Neural cell (in vitro differentiated cells): ENCODE measurements around a stretch of chr2.

DNA sequence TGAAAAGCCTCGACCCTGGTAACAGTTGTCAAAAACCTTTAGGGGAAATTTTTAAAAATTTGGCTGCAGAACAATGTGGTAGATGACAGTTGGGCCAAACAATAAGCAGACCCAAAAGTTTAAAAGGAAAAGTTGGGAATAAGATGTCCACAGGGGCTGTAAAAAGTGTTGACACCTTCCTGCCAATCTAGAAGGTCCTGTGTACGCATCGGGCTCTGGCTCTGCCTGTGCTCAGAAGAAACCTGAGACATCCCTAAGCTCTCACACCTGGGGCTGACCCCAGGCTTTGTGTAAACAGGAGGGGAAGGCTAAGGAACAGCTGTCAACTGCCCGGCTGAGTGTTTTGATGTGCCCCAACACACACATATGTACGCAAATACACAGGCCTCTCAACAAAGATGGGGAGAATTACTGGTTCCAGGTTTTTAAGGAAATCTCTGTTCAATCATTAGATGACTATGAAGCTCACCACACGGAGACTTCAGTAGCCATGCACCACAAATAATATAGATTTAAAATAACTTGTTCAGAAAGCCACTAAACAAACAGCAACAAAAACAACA, 59.5 kb downstream of the TMEM131 start:
- RAMPAGE, long total RNA = no peak

DNA sequence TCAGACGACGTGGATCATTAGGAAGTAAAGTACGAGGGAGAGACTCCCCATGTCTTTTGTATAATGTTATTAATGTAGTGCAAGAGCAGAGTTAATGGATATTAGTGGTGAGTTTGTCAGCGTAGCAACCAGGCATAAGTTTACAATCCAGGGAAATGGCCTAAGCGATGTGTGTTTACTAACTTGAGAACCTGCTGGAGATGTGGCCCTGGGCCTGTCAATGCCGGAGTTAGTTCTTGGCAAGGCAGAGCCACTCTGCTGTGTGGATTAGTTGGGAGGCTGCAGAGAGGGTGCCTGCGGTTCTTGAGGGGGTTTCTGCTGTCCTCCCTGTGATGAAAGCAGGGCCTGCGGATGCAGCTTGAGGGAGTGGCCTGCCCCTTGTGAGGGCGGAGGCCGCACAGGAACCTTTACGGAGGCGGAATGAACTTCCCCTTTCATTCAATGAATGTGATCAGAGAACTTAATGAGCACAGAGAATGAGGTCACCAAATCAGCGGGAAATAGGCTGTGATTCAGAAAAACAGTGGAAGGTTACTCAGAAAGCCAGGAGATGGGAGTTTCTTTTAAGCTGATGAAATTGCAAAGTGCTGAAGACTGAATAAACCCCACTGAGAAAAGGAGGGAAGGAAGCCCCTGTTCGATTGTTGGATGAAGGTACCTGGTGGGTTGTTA, 47.2 kb downstream of the VWA3B start:
- RAMPAGE, long total RNA = no peak

GRCh38 chr2:98153455-98154013, 66.6 kb downstream of the VWA3B start:
- RAMPAGE, long total RNA = no peak

GRCh38 chr2:98378621-98379646, 32.7 kb downstream of the CNGA3 start:
- RAMPAGE, long total RNA = no peak

DNA sequence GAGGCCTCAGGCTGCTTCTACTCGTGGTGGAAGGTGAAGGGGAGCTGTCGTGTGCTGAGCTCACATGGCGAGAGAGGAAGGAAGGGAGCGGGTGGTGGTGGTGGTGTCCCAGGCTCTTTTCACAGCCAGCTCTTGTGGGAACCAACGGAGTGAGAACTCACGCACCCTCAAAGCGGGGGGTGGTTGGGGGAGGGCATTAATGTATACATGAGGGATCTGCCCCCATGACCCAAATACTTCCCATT, 22.3 kb downstream of the INPP4A start:
- RAMPAGE, long total RNA = no peak

DNA sequence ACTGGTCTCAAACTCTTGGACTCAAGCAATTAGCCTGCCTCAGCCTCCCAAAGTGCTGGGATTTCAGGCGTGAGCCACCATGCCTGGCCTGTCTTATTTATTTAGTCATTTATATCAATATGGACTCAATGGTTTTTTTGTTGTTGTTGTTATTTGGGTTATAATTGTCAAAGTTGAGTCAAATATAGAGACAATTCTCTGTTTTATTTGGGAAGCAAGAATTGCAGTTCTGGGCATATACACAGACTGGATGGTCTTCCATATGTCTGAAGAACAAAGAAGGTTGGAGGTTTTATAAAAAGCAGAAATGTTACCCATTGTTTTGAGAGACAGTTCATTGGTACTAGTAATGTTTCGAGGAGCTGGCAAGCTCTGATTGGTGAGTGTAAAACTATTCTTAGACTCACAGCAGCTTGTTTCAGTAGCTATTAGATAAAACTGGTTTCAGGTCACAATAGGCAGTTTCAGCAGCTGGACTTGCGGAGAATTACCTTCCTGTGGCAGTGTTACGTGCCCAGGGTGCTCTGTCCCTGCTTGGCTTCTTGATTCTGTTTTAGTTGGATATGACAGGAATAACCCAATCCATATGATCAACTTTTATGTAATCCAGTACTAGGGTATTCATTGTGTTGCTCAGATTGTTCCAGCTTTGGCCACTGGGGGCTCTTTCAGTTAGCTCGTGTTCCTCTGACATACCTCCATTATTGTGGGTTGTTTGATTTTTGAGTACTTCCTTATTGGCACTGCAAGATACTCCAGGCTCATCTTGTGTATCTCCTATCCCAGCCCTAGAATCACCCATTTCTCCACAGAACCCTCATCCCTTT, 43.0 kb downstream of the INPP4A start:
- RAMPAGE, long total RNA = no peak

DNA sequence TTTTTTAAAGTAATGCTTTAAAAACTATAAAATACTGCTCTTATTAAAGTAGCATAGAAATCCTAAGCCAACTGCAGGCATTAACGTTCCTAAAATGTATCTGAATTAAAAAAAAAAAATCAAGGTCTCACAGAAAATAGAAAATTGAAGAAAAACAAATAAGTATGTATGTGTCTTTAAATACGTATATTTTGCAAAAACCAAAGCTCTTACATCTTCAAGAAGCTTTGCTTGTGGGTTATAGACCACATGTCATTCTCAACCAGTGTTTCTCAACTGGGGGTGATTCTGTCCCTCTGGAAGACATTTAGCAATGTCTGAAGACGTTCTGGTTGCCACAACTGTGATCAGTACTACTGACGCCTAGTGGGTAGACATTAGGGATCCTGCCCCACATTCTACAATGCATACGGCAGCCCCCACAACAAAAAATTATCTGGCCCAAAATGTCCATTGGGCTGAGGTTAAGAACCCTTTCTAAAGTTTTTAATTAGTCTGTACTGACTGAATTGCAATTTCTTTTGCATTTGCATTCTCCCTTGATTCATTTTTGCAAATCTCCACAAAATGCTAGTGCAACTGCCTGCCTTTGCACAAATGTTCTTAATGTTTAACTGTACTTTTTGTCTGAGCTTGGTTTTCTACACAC, 48.4 kb downstream of the UNC50 start:
- RAMPAGE, long total RNA = no peak

DNA sequence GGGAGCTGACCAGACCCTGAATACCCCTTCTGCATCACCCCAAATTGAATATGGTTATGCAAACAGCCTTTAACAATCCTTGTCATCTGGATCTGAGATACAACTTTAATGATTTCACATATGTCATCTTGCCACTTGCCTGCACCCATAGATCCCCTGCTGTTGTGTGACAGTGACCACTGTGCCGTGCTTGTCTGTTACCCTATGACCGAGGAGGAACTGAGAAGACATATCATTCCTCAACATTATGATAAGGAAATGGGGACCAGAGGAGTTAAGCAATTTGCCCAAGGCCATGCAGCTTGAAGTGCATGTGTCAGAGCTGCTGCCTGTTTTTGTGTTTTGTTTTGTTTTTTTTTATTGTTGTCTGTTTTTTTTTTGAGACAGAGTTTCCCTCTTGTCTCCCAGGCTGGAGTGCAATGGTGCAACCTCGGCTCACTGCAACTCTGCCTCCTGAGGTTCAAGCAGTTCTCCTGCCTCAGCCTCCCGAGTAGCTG, 29.3 kb upstream of the MGAT4A start:
- RAMPAGE, long total RNA = no peak

- RAMPAGE, long total RNA = no peak
Measured at GRCh38 chr2:98768204-98769223, 37.6 kb upstream of the MGAT4A start.

- RAMPAGE, long total RNA = no peak
Measured at GRCh38 chr2:98828597-98829237, 97.8 kb upstream of the MGAT4A start.

GRCh38 chr2:99360123-99360759, 23.1 kb downstream of the EIF5B start:
- RAMPAGE, long total RNA = no peak

GRCh38 chr2:99815641-99816522, 326.1 kb upstream of the REV1 start:
- RAMPAGE, long total RNA = no peak

- RAMPAGE, long total RNA = no peak
Measured at GRCh38 chr2:99867502-99868051, 274.8 kb downstream of the AFF3 start.

GRCh38 chr2:99875223-99875703, 267.1 kb downstream of the AFF3 start:
- RAMPAGE, long total RNA = no peak

GRCh38 chr2:100103915-100104589, 38.3 kb downstream of the AFF3 start:
- RAMPAGE, long total RNA = no peak

- RAMPAGE, long total RNA = no peak
Measured at GRCh38 chr2:100107977-100108523, 34.3 kb downstream of the AFF3 start.

GRCh38 chr2:100243309-100243509, 79.1 kb downstream of the LONRF2 start:
- RAMPAGE, long total RNA = no peak

DNA sequence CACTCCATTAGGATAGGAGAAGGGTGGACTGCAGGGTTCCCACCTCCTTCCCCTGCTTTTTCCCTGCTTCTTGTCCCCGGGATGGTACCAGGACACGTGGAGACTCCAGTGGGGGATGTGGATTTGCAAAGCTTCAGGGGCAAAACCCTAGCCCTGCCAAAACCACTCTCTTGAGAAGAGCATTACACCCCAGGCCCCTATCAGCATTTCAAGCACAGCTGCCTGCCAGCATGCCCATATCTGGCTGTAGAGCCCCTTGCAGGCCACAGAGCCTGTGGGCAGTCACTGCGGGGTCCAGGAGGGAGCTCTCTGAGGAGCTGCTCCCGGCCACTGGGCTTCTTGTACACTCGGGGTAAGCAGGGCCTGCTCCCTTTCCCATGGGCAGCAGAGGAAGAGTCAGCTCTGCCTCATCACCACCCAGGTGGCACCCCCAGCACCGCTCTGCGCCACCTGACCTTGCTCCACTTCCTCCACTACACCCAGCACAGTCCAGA, 7.5 kb downstream of the CHST10 start:
- RAMPAGE, long total RNA = no peak

- RAMPAGE, long total RNA = no peak
Measured at GRCh38 chr2:100644152-100644672, 81.4 kb downstream of the PDCL3 start.

- RAMPAGE, long total RNA = no peak
Measured at GRCh38 chr2:100814372-100815020, 5.4 kb upstream of the NPAS2 start.